Bronchus fibroblast of lung (primary cell): ENCODE measurements around the genes BICDL1, RPLP0 and RNF10.

DNA sequence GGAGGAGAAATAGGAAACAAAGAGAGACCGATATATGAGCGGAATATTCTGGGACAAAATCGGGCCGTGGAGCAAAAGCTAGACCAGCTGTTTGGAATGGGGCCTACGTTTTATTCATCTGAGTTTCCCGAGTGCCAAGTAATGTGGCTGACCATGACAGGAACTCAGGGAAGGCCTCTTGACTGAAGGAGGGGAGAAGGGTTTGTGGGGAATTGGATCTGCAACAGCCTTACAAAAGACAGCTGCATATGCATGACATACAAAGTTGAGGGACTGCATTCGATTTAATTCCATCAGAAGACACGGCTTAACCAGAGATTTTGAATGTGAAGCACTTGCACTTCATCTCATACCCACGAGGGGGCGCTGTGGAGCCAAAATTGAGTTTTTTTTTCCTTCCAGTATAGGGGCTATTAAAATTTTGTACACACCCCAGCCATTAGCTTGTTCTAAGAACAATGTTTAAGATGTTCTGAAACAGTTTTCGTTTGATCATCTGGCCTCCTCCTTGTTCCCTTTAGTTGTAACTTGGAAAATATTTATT, 1.4 kb downstream of the SUDS3 start:
- RAMPAGE, long total RNA = no peak

DNA sequence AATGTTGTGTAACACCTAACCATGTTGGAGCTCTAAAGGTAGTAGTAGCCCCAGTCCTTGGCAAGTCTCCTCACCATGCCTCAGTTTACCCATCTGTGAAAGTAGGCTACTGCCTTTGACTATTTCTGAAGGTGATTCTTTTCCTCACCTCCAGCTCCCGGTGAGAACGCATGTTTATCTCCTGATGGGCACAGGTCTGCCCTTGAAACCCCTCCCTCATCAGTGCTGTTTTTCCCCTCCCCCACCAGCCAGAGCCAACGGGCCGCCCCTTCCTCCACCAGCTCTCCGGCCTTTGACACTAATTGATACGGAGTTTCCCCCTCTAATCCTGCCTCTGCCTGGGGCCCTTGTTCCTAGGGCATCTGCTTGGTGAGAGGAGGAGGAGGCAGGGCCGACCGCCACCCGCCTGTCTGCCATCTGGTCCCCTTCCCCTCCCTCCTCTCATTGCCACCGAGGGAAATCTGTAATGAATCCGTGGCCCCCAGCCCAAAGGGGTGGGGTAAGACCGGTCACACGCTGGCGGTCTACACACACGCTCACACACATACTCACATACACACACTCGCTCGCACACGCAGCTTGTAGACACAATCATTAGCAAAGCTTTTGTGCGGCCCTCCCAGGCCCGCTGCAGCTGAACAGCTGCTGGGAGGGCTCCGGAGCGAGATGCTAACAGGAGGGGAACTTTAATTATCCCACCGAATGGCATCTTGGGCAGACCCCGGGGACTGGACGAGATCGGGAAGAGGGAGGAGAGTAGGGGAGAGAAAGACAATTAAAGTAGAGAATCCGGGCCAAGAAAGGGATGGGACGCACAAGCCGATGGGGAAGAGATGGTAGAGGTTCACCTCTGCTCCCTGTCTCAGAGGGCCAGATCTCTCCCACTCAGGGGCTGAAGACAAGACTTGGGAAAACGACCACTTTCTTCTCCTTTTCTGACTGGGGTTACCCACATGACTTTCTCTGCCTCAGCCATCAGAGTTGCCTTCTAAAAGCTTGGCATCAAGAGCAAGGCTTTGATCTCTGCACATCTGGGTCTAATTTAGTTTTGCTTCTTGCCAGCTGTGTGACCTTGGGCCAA, 27.5 kb downstream of the SRRM4 start:
- RAMPAGE, long total RNA = no peak

- RAMPAGE, long total RNA = no peak
Measured at GRCh38 chr12:119116142-119116509, 62.6 kb upstream of the HSPB8 start.

GRCh38 chr12:119182732-119183590, 4.2 kb downstream of the HSPB8 start:
- RAMPAGE, long total RNA = no peak

DNA sequence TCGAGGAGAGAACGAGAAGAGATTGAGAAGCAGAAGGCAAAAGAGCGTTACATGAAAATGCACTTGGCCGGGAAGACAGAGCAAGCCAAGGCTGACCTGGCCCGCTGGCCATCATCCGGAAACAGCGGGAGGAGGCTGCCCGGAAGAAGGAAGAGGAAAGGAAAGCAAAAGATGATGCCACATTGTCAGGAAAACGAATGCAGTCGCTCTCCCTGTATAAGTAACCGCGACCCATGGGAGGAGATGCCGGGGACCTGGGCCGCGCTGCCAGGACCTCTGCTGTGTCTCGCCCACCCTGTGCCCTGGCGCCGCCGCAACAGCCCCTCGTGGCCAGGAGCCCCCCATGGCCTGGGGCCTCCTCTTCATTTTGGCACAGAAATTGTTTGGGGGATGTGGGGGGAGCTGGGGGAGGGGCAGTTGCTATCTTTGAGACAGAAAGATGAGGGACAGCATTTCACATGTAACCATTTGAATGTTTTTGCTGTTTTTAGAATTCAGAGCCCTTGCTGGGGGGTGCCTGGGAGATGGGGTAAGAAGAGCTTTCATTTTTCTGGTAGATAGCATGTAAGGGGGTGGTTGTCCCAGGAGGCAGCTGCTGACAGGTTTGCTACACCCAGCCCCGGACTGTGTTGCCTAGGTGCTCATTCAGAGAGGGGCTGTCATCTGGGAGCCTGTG, 16.6 kb downstream of the HSPB8 start:
- RAMPAGE, long total RNA = no peak

- RAMPAGE, long total RNA = no peak
Measured at GRCh38 chr12:119594740-119595400, 1.3 kb downstream of the TMEM233 start.

- RAMPAGE, long total RNA = no peak
Measured at GRCh38 chr12:119710129-119710699, 42.3 kb downstream of the PRKAB1 start.

DNA sequence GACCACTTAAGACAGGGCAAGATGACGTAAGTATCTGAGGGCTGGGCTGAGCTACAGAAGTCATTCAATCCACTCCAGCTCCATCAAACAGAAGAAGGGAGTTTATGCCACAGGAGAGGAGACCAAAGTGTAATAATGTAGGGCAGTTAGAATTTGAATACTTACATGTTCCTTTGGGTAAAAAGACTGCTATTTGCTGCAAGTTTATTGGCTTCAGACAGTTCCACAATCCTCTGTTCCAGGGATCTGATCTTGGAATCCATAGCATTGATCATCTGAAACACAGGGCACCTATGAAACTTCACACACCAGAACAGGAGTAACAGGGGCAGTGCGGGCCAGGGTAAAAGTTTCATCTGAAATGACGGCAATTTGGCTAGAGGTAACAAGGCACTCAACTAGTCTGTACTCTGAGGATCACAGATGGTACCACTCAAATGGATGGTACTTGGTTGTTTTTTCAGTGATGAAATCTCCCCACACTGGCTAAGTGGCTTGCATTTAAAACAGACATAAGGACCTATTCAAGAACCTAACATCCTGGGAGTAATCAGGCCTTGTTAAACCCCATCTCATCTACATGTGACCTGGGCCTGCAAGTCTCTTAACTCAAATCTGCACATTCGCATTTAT, 90.6 kb downstream of the PRKAB1 start:
- RAMPAGE, long total RNA = no peak

- RAMPAGE, long total RNA = no peak
Measured at GRCh38 chr12:119988658-119989710, at the start of gene BICDL1. BICDL1 (plus strand) TSS chr12:119989236.

- RAMPAGE, long total RNA = no peak
Measured at GRCh38 chr12:120061690-120062248, 54.8 kb downstream of the RAB35 start.

DNA sequence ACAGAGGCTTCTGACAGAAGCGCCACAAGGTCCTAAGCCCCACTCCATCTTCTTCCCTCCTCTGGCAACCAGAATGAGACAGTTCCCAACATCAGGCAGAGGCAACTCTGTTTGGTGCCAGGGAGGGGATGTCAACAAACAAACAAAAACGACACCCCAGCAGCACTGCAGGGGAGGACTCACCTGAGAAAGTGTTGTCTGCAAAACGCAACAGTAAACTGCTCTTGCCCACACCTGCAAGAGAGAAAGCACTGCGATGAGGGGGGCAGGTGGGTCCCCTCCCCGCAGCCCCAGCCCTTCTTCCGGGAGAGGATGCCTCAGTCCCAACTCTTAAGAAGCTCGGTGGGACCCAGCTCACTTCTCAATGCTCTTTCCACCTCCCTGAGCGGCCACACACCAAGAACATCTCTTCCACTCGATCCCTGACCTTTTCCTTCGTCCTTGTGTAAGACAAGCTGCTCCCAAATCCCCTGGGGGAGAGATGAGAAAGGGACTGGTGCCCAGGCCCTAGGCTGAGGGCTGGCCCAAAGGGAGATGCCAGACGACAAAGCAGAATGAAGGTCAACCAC, 8.2 kb downstream of the RAB35 start:
- RAMPAGE, long total RNA = no peak

DNA sequence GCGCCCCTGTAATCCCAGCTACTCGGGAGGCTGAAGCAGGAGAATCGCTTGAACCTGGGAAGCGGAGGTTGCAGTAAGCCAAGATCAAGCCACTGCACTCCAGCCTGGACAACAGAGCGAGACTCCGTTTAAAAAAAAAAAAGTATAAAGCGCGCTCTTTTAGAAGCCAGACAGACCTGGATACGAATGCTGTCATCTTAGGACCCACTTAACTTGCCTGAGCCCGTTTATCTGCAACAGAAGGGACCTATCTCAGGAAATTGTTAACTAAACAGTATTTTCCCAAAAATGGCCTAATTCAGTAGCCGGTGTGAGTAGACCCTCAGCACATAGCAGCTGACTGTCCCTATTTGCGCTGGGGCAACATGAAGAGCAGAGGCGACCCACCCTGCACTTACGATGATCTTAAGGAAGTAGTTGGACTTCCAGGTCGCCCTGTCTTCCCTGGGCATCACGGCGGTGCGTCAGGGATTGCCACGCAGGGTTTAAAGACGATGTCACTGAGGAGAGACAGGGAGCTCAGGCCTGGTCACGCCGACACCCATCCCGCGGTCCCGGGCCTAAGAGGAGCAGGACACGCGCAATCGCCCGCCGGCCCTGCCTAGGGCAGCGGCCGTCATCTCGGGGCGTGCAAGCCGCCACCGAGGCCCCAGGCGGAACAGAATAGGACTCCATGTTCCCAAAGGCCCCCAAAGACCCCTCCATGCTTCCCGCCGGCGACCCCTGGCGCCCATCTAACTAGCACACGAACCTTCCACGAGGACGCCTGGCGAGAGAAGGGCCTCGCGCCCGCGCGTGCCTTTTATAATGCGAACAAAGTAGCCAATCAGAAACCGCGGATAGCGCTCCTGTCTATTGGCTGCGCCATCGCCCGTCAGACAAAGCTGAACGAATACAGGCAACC, at the start of gene RPLP0:
RPLP0 (minus strand) TSS at position 780 of the 904 bp plus-strand sequence.
- RAMPAGE, long total RNA = start-site peak on the minus strand centred at position 775 of the sequence, 10 bp wide, 52,144 and 19,796 reads in 2 replicates

DNA sequence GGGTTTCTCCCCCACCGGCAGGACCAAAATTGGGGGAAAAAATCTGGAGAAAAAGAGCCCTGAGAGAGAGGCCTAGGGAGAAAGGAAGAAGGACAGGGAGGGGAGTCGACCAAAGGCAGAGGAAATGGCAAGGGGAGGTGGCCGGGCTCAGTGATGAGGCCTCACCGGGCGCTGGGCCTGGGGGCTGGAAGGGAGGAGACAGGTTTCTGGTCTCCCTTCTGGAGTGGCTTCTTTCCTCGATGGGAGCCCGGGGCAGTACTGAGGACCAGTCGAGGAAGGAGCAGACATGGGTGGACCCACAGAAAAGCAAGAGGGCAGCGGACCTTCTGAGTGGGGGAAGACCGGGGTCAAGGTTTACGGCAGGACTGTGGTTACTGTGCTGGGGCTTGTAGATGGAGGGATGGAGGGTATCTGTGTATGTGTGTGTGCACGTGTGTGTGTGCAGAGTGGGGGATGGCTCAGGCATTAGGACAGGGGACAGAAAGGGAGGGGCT, 14.9 kb upstream of the RPLP0 start:
- RAMPAGE, long total RNA = no peak

GRCh38 chr12:120225685-120226818, 25.1 kb upstream of the RPLP0 start:
- RAMPAGE, long total RNA = no peak

DNA sequence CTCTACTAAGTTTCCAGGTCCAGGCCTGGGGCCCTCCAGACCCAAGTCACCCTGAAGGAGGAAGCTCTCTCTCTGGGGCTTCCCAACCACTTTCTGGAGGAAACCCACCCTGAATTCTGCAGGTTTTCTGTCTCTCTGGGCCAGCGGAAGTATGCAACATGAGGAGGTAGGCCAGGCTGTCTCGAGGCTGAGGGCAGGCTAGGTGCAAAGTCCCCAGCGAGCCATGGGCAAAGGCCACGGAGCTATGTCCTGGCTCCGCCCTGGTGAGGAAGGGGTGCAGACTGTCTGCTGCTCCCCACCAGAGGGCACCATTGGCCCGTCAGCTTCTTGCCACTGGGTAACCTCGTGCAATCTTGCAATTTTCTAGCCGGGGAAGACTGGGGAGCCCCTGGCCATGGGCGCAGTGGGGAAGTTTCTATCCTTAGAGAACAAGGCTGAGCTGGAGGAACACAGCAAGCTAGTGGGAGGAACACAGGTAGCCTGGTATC, 27.4 kb upstream of the RPLP0 start:
- RAMPAGE, long total RNA = no peak

DNA sequence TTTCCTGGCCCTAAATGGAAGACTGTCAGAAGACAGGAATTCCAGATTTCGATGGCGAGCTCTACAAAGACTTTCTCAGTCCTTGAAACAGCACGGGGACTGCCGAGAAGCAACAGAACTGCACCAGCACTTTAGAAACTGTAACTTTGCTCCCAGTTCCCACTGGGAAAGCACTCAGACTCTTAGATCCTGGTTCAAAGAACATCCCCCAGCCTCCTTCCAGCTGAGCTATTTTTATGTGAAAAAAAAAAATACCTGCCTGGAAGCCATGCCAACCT, 1.8 kb downstream of the PXN start:
- RAMPAGE, long total RNA = no peak

DNA sequence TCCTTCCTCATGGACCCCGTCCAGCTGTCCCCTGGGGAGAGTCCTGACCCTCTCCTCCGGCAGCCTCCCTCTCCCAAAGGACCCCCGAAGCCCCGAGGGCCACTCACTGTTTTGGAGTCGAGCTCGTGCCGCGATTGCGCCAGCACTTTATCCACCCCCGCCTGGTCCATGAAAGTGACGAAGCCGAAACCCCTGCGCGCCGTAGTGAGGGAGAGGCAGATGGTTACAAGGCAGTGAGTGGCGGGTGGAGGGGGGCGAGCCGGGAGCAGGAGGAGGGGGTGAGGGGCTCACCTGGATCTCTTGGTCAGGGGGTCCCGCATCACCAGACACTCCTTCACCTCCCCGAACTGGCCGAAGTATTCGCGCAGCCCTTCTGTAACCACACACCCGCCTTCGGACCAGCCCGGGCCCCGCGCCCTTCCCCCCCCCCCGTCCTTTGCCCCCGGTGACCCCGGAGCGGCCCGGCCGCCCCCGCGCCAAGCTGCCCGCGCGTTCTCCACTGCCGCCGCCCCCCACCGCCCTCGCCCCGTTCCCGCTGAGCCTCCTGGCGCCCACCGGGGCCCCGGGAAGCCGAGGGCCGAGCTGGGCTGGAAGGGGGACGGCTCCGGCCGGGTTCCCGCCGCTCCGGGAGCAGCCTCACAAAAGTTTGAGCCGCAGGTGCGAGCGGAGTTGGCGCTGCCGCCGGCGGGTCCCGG, 916 bp downstream of the MSI1 start:
- RAMPAGE, long total RNA = no peak

- RAMPAGE, long total RNA = no peak
Measured at GRCh38 chr12:120534136-120535144, at the start of gene RNF10. RNF10 (plus strand) TSS chr12:120534356.

DNA sequence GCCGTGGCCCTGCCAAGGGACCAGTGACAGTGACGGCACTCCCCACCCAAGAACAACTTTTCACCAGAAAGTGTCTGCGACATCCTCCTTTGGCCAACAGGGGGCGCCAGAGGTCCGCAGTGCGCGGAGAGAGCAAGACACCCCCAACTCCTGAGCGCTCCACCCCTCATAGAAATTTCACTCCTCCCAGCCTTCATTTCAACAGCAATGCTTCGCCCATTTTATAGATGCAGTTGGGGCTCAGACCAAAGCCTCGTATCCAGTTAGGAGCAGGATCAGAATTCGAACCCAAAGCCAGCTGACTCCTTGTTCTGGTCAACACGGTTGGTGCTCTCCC, 2.2 kb upstream of the POP5 start:
- RAMPAGE, long total RNA = no peak

DNA sequence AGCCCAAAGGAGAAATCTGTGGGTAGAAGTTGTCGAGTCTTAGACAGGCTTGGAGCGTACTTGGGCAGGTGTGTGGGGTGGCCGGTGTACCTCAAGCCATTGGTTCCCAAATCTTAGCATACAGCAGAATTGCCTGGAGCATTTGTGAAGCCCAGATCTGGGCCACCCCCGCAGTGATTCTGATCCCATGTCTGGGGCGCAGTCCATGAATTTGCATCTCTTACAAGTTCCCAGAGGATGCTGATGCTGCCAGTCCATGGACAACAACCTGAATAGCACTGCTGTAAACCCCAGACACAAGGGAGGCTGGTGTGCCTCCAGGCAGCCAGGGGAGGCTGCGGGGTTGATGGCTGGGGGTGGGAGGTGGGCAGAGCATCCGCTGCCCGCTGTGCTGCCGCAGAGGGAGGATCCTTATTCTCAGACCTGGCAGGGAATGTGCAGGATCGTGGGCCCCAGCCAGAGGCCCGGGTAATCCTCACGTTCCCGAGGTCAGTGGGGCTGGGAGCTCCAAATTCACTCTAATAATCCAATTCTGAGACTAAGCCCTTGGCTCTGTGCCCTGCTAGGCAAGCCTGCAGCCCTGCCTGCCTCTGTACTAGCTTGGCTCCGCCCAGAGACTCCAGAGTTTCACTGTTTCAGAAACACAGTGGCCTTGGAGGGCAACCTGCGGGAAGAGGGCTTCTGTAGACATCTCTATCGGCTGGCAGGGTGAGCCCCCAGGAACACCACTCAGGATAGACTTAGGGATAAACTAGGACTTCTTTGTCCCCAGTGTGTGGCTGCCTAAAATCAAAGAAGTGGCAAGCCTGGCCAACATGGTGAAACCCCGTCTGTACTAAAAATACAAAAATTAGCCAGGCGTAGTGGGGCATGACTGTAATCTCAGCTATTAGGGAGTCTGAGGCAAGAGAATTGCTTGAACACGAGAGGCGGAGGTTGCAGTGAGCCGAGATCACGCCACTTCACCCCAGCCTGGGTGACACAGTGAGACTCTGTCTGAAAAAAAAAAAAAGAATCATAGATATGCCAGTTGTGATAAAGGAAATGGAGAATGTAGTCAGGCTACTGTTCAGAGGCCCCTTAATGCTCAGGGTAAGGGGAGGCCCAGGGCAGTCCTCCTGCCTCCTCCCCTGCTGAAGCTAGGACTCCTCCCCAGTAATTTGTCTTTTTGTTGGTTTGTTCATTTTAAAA, 17.8 kb upstream of the MLEC start:
- RAMPAGE, long total RNA = no peak